ENCODE measurements around a stretch of chr6.

- RAMPAGE, long total RNA: no peak
- RRBS: no CpG with 5 or more reads among the region's 10 CpGs
Observed at GRCh38 chr6:139536659-139537704, 162.5 kb upstream of the CITED2 start.

GRCh38 chr6:139547112-139547360 is 172.6 kb upstream of the CITED2 start:
- RAMPAGE, long total RNA: no peak
- RRBS: no CpG with 5 or more reads among the region's 1 CpG

DNA sequence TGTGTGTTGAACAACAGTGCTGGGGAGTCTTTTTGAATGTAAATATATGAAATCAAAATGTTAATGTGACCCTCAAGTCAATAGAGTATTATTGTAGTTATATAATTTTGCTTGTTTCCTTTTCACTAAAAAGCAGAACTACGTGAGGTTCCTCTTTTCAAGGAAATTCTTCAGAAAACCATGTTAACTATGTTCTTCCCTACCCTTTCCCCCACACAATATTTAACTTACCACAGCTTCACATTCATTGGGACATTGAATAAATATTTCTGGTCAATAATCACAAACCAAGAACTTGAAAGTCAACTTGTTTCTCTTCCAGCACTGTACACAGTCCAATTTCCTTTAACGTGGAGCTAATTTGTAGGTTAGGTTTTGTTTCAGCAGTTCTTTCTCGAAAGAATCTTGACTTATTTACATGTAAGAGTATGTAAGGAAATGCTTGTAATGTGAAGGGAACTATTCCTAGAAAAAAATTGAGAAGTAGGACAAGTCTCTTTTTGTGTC is 946.0 kb upstream of the CITED2 start:
- RAMPAGE, long total RNA: no peak
- RRBS: no CpG with 5 or more reads among the region's 3 CpGs

- RAMPAGE, long total RNA: no peak
- RRBS: no CpG with 5 or more reads among the region's 4 CpGs
Observed at GRCh38 chr6:140572275-140572666, 1197.8 kb upstream of the CITED2 start.

GRCh38 chr6:141359954-141360305 is 772.8 kb upstream of the GJE1 start:
- RAMPAGE, long total RNA: no peak
- RRBS: no CpG with 5 or more reads among the region's 4 CpGs

GRCh38 chr6:141552437-141553056 is 580.2 kb upstream of the GJE1 start:
- RAMPAGE, long total RNA: no peak
- RRBS: no CpG with 5 or more reads among the region's 1 CpG

- RAMPAGE, long total RNA: no peak
- RRBS: no CpG with 5 or more reads among the region's 21 CpGs
Observed at GRCh38 chr6:141814856-141815180, 317.9 kb upstream of the GJE1 start.

- RAMPAGE, long total RNA: no peak
- RRBS: no CpG with 5 or more reads among the region's 2 CpGs
Observed at GRCh38 chr6:141988264-141988854, 144.4 kb upstream of the GJE1 start.

DNA sequence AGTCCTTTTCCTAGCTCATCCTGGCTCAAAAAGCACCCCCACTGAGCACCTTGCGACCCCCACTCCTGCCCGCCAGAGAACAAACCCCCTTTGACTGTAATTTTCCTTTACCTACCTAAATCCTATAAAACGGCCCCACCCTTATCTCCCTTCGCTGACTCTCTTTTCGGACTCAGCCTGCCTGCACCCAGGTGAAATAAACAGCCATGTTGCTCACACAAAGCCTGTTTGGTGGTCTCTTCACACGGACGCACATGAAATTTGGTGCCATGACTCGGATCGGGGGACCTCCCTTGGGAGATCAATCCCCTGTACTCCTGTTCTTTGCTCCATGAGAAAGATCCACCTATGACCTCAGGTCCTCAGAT is 116.9 kb upstream of the GJE1 start:
- RAMPAGE, long total RNA: no peak
- RRBS: no CpG with 5 or more reads among the region's 9 CpGs

DNA sequence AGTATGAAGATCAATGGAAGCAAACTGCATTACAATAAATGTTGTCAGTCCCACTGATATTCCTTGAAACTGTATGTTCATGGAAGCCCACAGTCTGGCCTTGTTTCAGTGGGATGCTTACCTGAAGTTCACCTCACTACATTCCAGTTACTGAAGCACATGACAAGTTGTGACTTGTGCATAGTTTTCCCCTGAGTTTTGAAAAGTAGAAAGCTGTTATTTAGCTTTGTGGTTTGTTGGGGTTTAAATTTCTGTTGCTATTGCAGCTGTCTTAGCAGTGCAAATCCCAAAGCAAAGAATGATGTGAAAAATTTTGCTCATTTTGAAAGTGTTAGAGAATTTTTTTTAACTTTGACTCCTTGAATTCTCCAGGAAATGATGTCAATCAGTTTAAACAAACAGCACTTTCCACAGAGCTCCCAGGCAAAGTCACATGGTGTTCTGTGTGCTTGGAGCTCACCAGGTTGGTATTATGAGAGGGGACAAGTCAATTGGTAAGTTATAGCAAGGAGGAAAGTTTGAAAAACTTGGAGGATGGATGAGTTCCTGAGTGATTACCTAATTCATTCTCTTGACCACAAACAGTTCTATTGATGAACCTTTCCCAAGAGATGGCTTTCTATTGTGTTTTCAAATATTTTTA is 268.5 kb downstream of the ADGRG6 start:
- RAMPAGE, long total RNA: no peak

DNA sequence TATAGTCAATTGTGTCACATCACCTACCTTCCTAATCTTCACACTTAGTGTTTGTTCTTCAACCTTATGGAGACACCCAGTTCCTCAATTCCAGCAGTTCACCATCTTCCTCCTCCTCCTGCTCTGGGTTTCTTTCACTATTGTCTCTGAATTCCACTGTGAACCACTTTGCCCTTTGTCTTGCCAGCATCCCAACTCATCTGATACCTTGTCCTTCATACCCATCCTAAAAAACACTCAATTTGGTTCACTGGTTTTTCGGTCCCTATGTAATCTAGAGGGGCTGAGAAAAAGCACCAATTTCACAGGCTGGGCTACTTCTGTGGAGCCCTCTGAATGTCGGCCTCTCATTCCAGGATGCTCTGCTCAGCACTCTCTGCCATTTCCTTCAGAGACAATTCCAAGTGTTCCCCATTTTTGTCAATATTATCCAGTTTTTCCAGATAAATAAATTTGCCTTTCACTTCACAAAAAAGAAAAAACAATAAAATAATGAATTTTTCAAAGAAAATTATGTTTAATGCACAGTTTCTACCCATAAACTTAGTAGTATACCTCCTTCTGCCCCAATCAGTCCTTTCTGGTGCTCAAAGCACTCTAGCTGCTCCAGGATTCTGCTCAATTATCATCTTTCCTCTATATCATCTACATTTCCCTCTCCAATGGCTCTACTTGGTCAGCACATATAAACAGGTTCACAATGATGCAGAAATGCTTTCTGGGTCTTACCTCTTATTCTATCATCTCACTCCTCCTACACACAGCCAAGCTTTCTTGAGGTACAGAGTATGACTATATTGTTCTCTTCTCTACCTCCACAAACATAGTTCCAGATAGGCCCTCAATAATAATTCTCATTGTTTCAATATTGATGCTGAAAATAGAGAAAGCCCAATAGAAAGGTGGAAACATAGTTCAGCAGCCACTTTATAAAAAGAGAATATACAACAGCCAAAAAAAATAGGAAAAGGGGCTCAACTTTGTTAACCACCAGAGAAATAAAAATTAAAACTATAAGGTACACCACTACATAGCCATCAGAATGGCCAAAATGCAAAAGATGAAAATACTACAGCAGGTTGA is 48.5 kb downstream of the HIVEP2 start:
- RAMPAGE, long total RNA: no peak
- RRBS: no CpG with 5 or more reads among the region's 2 CpGs

DNA sequence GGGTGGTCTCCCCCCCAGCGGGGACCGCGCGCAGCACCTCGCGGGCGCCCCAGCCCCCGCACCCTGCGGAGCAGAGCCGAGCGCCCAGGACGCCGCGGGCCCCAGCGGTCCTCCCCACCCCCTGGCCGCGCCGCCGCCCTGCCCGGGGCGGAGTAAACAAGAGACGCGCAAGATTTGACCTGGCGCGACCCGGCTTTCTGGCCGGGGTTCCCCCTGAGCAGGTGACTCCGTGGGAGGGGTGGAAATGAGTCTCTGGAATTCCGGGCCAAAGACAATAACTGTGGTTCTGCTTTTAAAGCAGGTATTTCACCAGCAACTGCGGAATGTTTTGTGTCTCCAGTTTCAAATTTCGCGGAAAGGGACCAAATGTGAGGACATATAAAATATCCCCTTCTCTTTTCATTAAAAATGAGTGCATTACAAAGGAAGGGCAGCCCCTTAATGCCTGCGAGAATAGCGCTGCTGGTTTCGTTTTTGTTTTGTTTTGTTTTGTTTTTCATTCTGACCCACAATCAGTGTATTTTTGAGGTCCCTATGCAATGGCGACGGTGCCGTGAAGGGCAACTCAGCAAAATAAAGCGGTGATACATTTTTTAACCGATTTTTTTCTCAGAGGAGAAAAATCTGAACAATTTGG is 2.6 kb upstream of the HIVEP2 start:
- RAMPAGE, long total RNA: no peak
- RRBS: 2% methylated on average over 10 of the region's 40 CpGs

DNA sequence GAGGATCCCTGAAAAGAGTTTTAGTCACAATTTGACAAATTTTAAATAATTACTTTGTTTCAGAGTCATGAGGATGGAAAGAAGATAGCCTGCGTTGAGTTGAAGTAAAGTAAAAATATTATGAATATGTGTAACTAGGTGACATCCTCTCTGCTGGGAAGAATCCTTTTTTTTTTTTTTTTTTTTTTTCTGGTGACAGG is 3.6 kb upstream of the HIVEP2 start:
- RAMPAGE, long total RNA: no peak
- RRBS: no CpG with 5 or more reads among the region's 1 CpG

DNA sequence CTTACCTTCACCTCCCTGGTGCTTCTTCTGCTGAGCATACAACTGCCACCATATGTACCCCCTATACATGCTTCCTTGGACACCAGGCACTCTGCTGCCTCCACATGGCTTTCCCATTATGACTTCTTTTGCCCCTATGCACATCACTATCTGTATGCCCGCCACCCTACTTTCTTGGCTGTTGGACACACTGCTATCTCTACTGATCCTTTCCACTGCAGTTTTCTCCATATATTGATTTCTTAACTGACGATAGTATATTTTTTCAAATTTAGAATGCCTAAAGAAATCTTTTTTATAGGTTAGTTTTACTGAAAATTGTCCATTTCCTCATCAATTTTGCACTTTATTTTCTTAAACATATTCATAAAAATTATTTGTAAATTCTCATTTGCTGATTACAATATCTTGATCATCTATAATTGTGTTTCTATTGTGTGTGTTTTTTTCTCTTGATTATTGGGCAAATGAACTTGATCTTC is 21.6 kb upstream of the AIG1 start:
- RAMPAGE, long total RNA: no peak
- RRBS: no CpG with 5 or more reads among the region's 2 CpGs

GRCh38 chr6:143707815-143708274 is 30.1 kb downstream of the PHACTR2 start:
- RAMPAGE, long total RNA: no peak
- RRBS: no CpG with 5 or more reads among the region's 2 CpGs

GRCh38 chr6:143720019-143720669 is 42.4 kb downstream of the PHACTR2 start:
- RAMPAGE, long total RNA: no peak
- RRBS: no CpG with 5 or more reads among the region's 4 CpGs

DNA sequence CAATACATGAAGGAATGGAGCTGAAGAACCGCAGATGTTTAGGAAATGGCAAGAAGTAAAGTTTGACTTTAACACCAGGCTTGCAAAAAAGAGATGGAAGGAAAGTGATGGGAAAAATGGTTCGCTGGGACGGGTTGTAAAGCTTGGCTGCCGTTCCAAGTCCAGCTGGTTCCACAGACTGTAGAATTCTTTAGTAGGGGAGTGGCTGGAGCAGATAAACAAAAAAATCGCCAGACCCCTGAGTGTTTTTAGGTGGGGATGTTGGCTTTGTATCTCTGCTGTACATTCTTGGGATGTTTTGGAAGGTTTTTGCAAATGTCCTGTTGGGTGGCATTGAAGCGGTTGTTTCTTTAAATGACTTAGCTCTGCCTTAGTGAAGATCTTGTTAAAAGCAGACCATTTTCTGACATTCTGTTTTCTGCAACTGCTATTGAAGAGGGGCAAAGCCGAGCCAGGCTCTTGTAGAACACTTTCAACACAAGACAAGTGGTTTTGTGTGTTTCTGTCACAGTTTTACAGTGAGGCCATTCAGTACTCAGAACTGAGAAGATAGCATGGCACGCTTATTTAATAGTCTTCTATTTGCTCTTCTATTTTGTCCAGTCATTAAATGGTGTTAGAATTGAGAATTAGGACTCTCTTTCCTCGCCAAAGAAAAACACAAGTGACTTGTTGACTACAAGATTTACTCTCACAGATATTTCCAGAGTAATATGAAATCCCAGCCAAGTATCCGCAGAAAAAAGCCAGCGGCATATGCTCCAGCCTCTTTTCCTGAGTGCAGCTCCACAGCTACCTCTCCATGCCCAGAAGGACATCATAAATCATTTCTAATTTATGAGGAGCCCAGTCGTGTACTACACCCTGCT is 65.7 kb downstream of the PHACTR2 start:
- RAMPAGE, long total RNA: no peak
- RRBS: no CpG with 5 or more reads among the region's 12 CpGs

GRCh38 chr6:143949274-143949820 is 58.7 kb downstream of the PLAGL1 start:
- RAMPAGE, long total RNA: no peak
- RRBS: no CpG with 5 or more reads among the region's 1 CpG

DNA sequence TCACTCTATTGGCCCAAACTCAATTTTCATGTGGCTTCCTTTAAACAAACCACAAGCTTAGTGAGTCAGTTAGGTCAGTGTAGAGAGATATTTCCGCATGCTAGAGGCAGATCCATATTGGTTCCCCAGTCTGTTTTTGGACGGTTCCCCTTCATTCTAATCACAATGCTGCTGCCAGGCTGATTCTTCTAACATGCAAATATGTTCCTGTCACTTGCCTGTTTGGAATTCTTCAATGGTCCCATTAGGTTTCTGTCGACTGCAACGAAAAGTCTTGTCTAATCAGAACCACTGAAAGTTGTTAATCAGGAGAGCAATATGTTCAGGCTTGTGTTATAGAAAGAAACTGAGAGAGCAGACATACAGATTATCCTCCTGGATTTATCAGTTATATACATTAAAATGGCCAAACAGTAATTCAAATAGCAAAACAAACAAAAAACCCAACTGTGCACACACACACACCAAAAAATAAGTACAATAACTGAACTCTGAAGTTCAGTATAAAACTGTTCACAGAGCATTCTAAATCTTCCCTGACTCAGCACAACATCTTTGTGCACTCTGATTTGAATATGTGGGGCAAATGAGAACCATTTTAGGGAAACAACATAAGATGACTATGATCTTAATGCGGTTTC is 42.0 kb downstream of the PLAGL1 start:
- RAMPAGE, long total RNA: no peak
- RRBS: no CpG with 5 or more reads among the region's 5 CpGs

GRCh38 chr6:144106228-144106691 is 10.9 kb upstream of the SF3B5 start:
- RAMPAGE, long total RNA: no peak
- RRBS: no CpG with 5 or more reads among the region's 2 CpGs